ENCODE data around the gene LHX5.

GRCh38 chr12:112839356-112839757 is 47.8 kb downstream of the RPH3A start:
- PRO-cap: no peak

GRCh38 chr12:113050886-113051329 is 5.6 kb upstream of the DTX1 start:
- PRO-cap: unidirectional peak, minus-strand start at chr12:113050987

GRCh38 chr12:113223013-113223514 is 1.8 kb downstream of the TPCN1 start:
- PRO-cap: bidirectional peak, plus-strand start at chr12:113223363, minus-strand start at chr12:113223209

GRCh38 chr12:113226514-113227673 is 5.6 kb downstream of the TPCN1 start:
- PRO-cap: no peak

- PRO-cap: no peak
Measured at GRCh38 chr12:113239095-113239798, 18.0 kb downstream of the TPCN1 start.

GRCh38 chr12:113259256-113260592 is 38.5 kb downstream of the TPCN1 start:
- PRO-cap: no peak

DNA sequence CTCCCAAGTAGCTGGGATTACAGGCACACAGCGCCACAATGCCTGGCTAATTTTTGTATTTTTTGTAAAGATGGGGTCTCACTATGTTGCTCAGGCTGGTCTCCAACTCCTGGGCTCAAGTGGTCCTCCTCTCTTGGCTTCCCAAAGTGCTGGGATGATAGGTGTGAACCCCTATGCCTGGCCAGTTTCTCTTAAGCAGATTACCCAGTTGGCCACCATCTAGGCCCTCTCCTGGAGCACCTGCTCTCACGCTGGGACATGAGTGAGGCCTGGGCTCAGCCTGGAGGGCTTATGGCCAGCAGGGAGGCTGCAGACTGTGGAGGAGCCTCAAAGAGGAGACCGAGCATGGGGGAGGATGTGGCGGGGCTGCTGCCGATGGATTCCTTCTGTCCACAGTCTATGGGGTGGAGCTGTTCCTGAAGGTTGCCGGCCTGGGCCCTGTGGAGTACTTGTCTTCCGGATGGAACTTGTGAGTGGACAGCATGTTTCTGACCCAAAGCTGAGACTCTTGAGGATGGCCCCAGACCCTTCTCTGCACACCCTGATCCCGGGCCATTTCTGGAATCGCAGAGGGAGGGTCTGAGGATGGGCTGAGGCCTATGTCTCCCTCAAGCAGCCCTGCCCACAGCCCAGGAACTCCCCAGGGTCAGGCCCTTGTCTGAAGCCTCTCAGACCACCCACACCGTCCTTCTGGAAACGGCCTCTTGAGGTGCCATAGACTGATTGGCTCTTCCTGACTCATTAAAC is 49.2 kb downstream of the SLC8B1 start:
- PRO-cap: no peak

DNA sequence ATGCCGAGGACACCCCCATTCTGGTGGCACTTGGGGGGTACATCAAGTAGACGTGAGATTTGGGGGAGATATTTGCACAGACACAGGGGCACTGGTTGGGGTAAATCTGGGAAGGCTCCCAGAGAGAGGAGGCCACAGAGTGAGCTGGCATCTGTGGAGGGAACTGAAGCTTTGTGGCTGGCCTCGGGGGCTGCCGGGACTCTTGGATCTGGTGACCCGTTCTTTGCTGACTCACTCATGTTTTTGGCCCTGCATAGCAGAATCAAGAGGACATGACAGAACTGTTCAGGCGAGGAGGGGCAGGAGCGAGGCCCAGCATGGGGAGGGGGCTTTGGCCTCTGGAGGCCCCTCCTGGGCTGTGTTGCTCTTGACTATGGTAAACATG is 1.7 kb downstream of the PLBD2 start:
- PRO-cap: no peak

DNA sequence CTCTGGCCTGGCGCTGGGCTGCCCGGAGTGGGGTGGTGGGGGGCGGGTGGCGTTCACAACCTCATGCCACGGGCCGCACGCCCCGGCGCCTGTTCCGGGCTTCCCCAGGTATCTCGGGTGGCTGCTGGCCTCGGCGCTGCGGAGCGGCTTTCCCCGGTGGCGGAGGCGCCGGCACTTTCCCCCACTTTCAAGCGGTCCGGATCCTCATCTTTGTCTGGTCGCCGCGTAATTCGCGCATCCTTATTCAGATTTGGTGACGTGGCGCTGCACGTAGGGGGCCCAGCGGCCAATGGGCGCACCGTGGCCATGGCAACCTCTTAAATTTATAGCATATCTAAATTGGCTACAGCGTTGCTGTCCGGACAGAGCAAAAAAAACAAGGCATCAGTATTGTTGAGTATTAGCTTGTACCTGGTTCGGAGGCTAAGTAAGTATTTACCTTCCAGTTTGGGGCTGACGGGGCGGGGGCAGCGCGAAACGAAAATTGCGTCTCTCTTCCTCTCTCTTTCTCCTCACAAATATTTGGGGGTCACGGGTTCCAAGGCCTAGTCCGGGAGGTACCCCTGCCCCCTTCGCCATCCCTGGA is at the start of gene LHX5:
Gene LHX5, minus strand, starts transcription at position 216 of the 586 bp plus-strand sequence.
- PRO-cap: no peak

DNA sequence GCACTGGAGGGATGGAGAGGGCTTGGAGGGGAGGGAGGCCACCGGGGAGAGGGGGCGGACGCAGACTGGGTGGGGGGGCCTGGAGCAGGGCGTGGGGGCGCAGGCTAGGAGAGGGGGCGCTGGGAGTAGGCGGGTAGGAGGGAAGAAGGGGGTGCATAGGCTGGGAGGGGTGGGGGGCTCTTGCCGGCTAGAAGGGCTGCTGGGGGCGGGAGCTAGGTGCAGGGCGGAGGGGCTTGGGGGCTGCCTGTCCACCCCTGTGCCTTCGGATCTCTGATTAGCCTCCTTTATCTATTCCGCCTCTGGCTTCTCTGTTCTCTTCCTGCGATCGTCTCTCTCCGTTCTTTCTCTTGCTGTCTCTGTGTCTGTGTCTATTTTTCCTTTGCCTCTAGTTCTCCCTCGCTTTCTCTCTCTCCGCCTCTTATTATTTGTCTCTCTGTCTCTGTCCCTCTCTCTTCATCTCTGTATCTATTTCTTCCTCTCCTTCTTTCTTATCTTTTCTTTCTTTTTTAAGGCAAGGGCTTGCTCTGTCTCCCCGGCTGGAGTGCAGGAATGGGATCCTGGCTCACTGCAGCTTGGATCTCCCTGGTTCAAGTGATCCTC is 166.8 kb upstream of the LHX5 start:
- PRO-cap: no peak

GRCh38 chr12:113765932-113766565 is 200.1 kb downstream of the RBM19 start:
- PRO-cap: no peak

DNA sequence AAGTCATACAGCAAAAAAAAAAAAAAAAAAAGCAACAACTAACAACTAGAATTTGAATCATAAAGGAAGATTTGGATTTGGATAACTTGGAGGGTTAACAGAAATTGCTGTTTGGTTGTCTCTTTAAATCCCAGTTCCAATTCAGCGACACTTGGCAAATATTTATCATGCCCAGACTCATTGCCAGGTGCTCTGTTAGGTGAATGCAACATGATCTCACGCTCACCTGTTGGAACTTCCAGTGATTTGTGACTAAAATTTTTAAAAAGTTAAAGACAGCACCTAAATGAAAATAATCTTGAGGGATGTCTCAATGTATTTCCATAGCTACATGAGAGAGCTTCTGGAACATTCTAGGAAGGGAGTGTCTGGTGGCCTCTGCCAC is 103.7 kb downstream of the TBX3 start:
- PRO-cap: no peak

DNA sequence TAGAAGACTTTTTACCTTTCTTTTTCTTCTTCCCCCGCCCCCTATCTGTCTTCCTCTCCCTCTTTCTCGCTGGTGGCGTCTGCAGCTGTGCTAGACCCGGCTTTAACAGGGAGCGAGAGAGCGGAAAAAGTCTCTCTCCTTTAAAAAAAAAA is 450 bp downstream of the TBX3 start:
- PRO-cap: no peak

DNA sequence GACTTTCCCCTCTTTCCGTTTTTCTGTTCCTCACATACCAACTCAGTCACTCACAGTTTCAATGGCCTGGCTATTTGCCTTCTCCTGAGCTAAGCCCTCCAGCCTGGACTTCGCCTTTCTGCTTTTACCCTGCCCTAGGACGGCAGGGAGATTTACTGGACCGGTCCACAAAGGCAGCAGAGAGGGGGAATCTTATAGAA is 219.1 kb upstream of the TBX3 start:
- PRO-cap: no peak

DNA sequence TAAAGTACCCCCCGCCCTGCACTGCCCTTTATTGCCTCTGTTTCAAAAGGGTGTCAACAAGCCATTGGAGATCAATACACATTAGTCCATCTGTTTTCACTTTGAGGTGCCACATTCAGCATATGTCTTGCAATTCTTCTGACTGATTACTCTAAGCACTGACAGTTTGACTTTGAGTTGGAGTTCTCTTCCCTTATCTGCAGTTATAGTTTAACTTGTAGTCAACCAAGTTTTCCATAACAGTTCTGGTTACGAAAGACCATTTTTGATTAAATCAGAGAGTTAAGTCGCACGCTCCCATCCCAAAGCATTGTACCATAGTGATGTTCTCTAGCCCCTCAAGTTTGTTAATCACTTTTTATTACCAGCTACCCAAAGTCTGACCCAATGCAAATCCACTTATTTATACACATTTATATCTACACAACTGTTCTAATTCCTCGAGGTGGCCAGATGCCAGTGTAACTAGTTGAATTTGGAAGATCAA is 260.8 kb upstream of the TBX3 start:
- PRO-cap: no peak

- PRO-cap: no peak
Measured at GRCh38 chr12:115467951-115468480, 784.0 kb upstream of the TBX3 start.

- PRO-cap: no peak
Measured at GRCh38 chr12:116127831-116128317, 149.6 kb downstream of the MED13L start.

- PRO-cap: no peak
Measured at GRCh38 chr12:116170617-116171490, 106.6 kb downstream of the MED13L start.

GRCh38 chr12:116204555-116205580 is 72.6 kb downstream of the MED13L start:
- PRO-cap: no peak

GRCh38 chr12:116390376-116391292 is 113.1 kb upstream of the MED13L start:
- PRO-cap: no peak